Body of pancreas (tissue), 2 donors: ENCODE data around the genes OR10AD1 and RND1.

- PRO-cap: no peak
- RAMPAGE, long total RNA, 2 experiments: no peak in any of the 2 experiments
These were observed 227.1 kb upstream of the AMIGO2 start for GRCh38 chr12:47306882-47307229.

- PRO-cap: no peak
- RAMPAGE, long total RNA, 2 experiments: no peak in any of the 2 experiments
These were observed 278.9 kb downstream of the RPAP3 start for GRCh38 chr12:47426708-47427521.

GRCh38 chr12:47736701-47737747 is 11.7 kb upstream of the ENDOU start:
- PRO-cap: unidirectional peak, minus-strand start at chr12:47737517
- RAMPAGE, long total RNA, 2 experiments: no peak in any of the 2 experiments

GRCh38 chr12:47774002-47774273 is 900 bp downstream of the SLC48A1 start:
- PRO-cap: no peak
- RAMPAGE, long total RNA, 2 experiments: no peak in any of the 2 experiments

- PRO-cap: no peak
- RAMPAGE, long total RNA, 2 experiments: no peak in any of the 2 experiments
These were observed 898 bp downstream of the HDAC7 start for GRCh38 chr12:47818486-47819523.

GRCh38 chr12:47820399-47820955 is 774 bp upstream of the HDAC7 start:
- PRO-cap: bidirectional peak, plus-strand start at chr12:47820815, minus-strand start at chr12:47820700
- RAMPAGE, long total RNA, 2 experiments: no peak in any of the 2 experiments

DNA sequence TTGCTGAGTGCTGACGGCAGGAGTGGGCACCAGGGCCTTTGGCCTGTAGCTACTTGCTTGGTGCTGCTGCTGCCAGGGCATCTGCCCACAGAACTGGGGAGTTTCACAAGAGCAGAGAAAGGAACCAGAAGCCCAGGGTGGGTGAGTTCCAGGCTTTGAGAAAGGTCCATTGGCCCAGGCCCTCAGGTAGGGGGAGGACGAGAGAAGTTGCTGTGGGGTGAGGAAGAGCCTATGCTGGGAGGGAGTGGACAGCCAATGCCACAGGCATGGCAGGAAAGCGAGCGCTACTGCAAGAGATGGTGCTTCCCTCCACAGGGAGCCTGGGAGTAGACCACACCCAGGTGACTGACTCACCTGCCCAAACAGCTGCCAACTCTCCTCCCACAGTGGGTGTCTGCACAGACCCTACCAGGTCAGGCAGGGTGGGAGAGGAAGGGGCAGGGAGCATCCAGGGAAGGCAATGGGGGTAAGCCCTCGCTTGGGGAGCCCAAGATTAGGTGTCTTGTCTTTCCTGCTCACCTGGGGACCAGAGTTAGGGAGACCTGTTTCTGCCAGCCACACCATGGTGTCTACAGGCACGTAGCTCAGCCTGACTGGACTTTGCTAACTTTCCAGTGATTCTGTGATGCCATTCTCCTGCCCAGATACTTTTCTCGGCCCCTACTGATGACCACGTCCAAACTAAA is 39.1 kb upstream of the HDAC7 start:
- PRO-cap: no peak
- RAMPAGE, long total RNA, 2 experiments: no peak in any of the 2 experiments

GRCh38 chr12:47860317-47861095 is 40.8 kb upstream of the HDAC7 start:
- PRO-cap: no peak
- RAMPAGE, long total RNA, 2 experiments: no peak in any of the 2 experiments

- PRO-cap: no peak
- RAMPAGE, long total RNA, 2 experiments: no peak in any of the 2 experiments
These were observed 36.1 kb downstream of the VDR start for GRCh38 chr12:47868578-47869132.

GRCh38 chr12:47874361-47875303 is 30.2 kb downstream of the VDR start:
- PRO-cap: no peak
- RAMPAGE, long total RNA, 2 experiments: no peak in any of the 2 experiments

GRCh38 chr12:47881966-47882270 is 22.9 kb downstream of the VDR start:
- PRO-cap: no peak
- RAMPAGE, long total RNA, 2 experiments: no peak in any of the 2 experiments

DNA sequence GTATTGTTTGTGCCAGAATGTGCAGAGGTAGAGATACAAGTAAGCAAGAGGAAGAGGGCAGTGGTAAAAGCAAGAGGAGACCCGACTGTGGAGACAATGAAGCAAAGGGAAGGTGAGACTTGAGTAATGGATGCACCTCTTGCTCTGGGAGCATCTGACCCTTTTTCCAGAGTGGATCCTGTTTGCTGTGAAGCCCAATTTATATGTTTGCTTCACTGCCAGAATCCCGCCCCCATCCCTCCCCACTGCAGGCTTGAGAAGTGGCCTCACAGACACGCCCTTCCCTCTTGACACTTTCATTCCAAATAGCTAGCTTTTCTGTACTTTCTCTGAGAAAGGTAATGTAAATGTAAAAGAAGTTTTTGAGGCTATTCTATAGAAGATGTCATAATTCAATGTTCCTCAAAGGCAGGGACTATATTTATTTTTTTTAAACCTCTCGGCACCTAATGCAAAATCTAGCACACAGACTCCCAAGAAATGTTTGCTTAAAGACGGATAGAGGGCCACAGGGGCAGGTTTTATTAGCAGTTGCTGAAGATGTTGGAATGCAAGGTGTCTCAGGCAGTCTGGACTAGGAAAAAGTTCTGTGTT is 601 bp upstream of the PFKM start:
- PRO-cap: no peak
- RAMPAGE, long total RNA, 2 experiments: no peak in any of the 2 experiments

DNA sequence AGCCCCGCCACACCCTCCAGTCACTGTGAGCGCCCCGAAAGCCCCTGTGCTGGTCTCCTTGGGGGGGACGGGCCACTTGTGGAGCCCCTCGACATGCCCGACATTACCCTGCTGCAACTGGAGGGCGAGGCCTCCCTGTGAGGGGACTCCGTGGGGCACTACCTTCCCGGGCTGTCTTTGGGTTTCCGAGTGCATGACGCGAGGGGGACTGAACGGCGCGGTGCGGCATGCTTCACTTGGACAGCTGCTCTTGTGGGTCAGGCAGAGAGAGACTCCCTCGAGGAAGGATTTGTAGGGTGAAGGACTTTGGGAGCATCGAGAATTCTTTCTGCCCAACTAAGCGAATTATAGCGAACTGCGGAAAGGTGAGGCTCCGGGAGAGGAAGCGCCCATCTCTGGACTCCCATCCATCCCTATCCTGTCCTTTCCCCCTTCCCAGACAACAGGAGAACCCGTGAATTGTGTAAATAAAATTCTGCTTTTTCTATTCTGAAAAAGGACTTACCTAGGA is 1.2 kb downstream of the CCDC184 start:
- PRO-cap: no peak
- RAMPAGE, long total RNA, 2 experiments: no peak in any of the 2 experiments

DNA sequence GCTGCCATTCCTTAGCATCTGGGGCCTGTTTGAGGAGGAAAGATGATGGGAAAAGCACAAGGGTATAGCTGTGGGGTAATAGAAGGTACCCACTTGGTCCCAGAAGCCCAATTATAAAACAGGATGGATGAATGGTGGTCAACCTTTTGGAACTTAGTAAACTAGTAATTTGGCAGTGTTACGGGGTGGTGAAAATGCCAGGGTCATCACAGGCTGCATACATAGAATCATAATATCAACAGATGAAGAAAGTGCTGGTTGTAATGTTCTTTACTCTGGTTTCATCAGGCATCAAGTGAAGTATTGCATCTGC is at the start of gene OR10AD1:
Gene OR10AD1 (minus strand): TSS at position 18 of the 313 bp plus-strand sequence.
- PRO-cap: no peak
- RAMPAGE, long total RNA, 2 experiments: no peak in any of the 2 experiments

DNA sequence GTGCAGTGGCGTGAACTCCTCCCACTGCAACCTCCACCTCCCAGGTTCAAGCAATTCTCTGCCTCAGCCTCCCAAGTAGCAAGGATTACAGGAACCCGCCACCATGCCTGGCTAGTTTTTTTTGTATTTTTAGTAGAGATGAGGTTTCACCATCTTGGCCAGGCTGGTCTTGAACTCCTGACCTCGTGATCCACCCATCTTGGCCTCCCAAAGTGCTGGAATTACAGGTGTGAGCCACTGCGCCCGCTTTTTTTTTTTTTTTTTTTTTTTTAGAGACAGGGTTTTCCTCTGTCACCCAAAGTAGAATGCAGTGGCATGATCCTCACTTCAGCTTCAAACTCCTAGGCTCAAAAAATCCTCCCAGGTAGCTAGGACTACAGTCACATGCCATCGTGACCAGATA is 17.4 kb downstream of the KANSL2 start:
- PRO-cap: unidirectional peak, minus-strand start at position 256 of the sequence
- RAMPAGE, long total RNA, 2 experiments: no peak in any of the 2 experiments

DNA sequence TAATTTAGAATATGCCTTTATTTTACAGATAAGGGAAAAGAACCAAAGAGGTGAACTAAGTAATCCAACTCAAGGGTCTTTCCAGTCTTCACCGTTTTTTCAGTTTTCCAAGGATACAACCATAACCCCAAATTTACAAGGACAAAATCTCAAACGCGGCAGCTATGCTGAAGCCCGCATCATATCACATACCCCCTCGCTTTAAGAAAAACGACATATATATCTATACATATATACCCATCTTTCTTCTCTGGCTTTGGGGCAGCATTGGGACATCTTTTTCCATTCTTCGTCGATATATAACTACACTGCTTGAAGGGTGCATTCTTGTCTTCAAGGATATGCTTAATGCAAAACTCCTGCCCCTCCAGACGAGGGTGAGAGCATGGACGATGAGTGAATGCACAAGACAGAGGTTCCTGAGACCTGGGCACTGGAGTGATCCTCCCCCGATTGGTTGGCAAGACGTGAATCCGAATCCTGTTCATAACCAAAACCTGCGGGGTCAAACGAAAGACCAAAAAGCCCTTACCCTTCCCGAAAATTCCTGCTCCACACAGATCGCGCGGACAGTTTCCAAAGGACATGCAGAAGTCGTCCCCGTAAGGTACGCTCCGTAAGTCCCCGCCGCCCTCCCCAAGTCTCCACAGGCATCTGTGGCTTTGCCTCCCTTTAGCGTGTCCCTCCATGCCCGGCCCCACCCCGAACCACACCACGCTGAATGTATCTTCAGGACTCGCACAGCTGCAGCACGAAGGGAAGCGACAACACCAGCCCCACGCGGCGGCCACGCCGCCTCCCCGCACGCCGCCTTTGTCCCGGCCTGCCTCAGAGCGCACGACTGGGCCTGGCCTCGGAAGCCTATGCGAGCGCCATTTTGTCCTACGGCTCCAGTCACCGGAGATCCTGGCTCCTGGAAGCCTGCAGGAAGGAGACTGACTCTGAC is 620 bp downstream of the KANSL2 start:
- PRO-cap: unidirectional peak, minus-strand start at position 815 of the sequence
- RAMPAGE, long total RNA, 2 experiments: no peak in any of the 2 experiments

GRCh38 chr12:48865593-48866528 is at the start of gene RND1:
Gene RND1 (minus strand): TSS chr12:48865870.
- PRO-cap: unidirectional peak, minus-strand start at chr12:48865870
- RAMPAGE, long total RNA, 2 experiments: no peak in any of the 2 experiments

GRCh38 chr12:48969680-48970281 is 1.8 kb downstream of the WNT10B start:
- PRO-cap: no peak
- RAMPAGE, long total RNA, 2 experiments: no peak in any of the 2 experiments

DNA sequence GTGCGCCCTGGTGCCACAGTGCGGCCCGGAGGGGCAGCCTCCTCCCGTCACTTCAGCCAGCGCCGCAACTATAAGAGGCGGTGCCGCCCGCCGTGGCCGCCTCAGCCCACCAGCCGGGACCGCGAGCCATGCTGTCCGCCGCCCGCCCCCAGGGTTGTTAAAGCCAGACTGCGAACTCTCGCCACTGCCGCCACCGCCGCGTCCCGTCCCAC is 160 bp downstream of the WNT1 start:
- PRO-cap: no peak
- RAMPAGE, long total RNA, 2 experiments: no peak in any of the 2 experiments

DNA sequence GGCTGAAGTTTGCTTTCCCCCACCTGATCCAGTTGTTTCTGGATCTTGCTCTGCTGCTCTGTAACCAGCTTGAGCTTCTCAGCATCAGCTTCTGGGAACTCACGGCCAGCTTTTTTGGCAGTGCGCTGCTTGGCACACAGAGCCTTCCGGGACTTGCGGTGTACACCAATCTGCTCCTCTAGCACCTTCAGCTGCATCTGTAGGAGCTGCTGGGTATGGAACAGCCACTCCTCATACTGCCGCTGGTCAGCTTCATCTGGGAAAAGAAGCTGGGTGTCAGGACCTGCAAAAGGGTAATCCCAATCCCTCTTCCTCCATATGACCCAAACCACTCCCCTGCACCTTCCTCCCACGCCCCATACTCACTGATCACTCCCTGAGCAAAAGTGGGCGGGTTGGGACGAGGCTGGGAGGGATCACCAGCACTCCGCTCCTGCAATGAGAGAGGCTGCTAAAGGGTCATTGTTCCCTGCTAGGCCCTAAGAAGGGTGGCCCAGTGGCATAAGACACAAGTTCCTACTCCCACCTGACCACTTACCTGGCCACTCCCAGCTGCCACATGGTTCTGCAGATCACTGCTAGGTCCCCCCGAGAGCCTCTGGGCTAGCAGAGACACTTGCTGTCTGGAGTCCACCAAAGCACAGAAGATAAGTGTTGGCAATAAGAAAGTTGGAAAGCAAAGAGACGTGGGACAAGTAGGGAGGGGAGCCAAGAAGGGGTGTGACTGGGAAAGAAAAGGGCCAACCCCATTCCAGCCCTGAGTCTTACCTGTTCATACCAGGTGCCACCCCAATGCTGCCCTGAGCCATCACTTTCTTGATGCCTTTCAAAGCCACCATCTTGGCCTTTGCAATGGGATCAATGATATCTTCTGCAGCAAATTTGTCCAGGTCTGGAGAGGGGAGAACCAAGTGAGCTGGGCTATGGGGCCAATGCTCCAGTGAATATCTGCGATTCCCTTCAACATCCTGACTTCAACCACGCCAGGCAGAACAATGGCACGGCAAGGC is 15.8 kb upstream of the PRKAG1 start:
- PRO-cap: no peak
- RAMPAGE, long total RNA, 2 experiments: no peak in any of the 2 experiments